Right cardiac atrium (tissue), 1 donor: ENCODE measurements around a stretch of chr10.

DNA sequence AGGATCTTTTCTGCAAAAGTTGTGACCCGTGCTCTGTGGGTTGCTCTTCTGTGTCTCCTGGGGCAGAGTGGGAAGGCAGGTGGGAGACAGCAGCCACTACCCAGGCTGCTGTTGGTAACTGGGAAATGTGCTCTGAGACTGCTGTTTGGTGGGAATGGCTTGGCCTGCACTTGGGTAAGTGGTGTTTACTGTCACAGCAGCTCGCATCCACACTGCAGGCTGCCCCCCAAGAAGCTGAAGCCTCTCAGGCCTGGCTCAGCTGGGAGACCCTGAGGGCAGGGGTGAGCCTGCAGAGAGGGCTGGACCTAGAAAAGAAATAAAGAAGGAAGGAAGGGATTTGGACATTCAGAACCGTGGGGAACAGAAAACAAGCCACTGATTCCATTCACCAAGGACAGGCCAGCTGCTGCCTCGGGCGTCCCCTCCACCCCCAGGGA lies 121.0 kb downstream of the RGS10 start:
- PRO-cap: no peak

DNA sequence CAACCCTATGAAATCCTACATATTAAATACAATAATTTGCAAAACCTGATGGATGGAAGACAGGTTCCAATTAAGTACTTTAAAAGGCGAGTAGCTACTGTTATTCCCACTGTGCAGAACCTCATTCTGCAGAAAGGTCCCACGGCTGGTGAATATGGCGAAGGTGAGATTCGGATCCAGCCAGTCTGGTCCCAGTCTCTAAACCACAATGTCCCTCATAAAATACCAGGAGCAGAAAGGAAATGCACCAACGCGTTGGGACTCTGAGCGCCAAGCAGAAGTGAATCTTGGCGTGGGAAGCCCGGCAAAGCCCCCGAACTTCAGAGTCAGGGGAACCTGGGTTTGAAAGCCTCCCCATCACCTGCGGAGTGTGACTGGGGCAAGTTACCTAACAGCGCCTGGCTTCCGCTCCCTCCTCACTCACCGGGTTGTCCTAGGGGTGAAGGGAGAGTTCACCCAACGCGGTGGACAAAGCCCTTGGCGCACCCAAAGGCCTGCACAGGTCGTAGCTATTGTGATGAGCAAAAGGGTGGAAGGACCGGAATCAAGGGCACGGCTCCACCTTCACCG lies 1.1 kb downstream of the RGS10 start:
- PRO-cap: no peak

DNA sequence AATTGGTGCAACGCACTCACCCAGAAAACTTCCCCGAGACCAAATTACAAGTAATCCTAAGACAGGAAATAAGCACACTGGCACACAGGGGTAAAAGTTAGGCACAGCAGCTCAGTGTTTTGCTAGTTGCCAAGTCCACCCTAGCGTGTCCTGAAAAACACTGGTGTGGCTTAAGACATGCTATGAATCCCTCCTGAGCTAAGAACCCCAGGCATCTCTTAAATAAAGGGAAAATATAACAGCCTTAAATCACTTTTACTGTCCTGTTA lies 1.8 kb upstream of the RGS10 start:
- PRO-cap: no peak

DNA sequence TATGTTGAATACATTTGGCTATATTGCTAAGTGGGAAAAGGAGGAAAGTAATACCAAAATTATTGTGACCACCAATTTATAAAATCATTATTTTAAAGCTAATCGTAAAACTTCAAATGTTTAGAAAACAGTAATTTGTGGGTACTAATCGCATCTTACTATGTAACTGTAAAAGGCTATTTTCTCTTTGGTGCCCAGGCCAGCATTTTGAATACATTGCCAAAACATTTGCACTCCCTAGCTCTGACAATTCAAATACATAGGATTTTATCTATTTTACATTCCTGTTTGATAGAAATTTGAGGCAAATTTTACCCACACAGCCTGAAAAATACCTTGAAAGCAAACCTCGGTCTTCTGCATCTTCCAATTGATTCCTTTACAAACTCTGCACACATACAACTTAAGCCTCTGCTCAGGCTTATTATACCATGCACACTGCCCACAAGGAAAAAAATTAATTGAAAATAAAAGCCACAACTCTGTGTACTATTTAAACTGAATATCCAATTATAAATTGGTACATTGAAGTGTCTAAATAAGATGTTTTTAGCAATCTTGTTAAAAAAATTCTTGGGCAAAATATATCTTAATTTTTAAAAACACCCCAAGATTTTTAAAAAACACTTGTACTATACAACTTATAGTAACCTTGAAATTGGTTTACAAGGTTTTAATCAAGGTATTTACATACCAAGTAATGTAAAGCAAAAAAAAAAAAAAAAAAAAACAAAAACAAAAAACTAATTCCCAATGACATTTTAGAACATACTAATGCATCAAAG lies 22.7 kb downstream of the TIAL1 start:
- PRO-cap: no peak

DNA sequence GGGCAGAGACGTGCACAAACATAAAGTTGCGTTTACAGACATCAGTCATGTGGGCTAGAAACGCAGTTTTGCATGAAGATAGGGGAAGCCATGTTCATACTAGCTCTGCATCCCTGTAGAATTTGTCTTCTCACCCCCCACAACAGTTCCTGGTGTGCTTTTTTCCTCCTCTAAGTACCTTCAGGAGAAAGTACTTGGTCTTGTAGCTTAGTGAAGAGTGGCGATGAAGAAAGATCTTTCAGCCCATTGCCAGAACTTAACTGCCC lies 836 bp upstream of the TIAL1 start:
- PRO-cap: no peak

- PRO-cap: no peak
Measured at GRCh38 chr10:119659641-119660579, 8.7 kb downstream of the BAG3 start.

DNA sequence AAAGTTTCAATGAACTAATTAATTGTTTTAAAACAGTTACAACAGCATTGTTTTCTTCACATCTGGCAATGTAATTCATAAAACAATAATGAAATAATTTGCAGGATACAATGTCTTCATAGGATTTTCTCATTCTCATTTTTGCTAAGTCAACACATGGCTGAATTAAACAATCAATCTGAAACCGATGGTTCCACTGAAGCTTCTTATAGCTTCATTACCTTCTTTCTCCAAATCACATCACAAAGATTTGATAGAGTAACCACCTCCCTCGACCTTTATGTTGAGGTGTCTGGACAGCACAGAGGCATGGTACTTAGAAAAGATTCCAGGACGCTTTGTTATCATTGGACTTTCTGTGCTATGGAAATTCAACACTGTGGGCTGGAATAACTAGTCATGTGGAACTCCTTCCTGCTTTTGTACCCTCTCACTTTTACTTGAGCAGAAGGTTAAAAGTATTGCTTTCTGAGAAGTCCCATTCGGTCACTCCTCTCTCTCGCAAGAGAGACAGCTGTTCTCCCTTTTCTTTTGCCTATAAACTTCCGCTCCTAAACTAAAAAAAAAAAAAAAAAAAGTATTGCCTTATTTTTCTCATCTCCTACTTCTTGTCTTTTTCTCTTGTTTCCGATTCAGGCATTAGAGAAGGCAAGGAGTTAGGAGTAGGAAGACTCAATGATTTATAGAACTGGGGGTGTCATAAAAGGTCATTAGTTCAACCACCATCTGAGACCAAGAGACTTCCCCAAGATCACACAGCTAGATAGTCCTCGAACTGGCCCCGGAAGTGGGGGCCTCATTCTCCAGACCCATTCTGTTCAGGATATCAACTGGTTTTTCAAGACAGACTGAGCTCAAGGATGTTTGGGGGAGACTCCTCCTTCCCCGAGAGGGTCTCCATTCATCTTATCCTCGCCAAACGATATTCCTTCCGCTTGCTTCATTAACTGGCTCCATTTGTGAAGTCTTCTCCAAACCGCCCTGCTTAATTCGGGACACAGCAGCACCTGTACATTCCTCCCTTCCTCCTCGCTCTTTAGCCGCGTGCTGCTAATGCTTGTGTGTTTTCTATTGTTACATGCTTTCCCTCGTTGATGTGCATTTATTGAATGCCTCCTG lies 1.1 kb upstream of the INPP5F start:
- PRO-cap: no peak

- PRO-cap: bidirectional peak, plus-strand start at chr10:119818718, minus-strand start at chr10:119818612
Measured at GRCh38 chr10:119817873-119818893, 54.5 kb downstream of the MCMBP start.

DNA sequence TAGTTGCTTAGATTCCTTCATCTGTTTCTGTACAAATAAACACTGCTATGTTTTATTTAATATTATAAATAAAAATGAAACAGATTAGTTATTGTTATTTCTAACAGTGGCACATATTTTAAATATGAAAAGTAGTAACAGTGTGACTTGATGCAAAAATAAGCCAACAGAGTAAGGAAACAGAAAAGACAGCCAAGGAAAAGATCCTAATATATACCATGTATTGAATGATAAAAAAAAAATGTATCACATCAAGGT lies 169.7 kb upstream of the WDR11 start:
- PRO-cap: no peak

DNA sequence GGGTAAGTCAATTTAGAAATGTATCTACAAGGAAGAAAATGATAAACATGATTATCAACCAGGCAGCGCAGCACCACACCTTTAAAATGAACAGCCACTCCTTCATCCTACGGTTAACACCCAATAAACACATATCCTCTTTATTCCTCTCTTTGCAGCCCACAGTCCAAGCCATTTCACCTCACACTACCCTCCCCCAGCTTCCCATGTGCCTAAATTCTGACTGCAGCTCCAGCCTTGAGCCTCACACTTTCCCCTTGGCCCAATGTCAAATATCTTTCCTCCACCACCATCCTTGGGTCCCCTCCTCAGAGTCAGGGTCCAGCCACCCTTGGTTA lies 362.5 kb downstream of the FGFR2 start:
- PRO-cap: no peak

GRCh38 chr10:121262744-121263244 lies 335.4 kb downstream of the FGFR2 start:
- PRO-cap: no peak

- PRO-cap: no peak
Measured at GRCh38 chr10:121478572-121479751, 119.3 kb downstream of the FGFR2 start.

GRCh38 chr10:121593688-121594286 lies 4.5 kb downstream of the FGFR2 start:
- PRO-cap: no peak

DNA sequence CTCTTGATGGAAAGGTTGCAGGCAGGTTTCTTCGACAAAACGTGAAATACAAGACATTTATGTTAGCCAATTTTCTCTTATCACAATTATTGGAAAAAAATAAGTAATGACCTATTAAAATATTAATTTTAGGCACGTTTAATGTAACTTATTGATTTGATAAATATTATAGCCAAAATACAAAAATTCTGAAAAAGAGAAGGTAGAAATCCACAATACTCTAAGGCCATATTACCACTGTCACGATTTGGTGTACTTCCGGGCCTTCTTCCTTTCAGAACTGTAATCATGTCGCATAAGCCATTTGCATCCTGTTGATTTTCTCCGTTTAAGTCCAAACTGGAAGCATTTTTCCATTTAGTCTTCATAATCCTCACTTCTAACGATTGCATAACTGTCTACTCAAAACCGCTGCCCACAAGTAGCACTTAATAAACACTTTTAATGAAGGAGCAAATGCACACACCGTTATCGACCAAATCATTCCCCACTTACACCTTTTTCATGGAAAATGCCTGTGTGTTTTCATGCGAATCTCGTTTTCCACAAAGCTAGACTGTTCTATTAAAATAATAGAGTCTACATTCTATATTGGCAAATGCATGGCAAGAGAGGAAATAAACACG lies 1.2 kb downstream of the ATE1 start:
- PRO-cap: no peak

DNA sequence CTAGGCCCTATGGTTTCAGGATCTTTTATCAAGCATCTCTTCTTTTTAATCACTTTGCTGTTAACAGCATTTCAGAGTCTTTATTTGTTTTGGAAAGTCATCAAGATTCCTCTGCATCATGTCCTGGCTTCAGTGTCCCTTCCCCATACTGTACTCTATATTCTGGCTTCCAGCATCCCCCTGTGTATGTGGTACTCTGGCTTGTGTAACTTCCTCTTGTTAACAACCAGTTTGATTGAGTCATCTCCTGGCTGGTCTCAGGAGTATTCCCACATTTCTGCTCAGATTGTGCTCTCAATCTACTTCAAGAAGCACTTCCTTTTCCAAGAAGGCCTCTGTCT lies 14.9 kb upstream of the ATE1 start:
- PRO-cap: no peak

- PRO-cap: no peak
Measured at GRCh38 chr10:121959926-121960549, 15.0 kb downstream of the NSMCE4A start.

GRCh38 chr10:121974208-121974971 lies 627 bp downstream of the NSMCE4A start:
- PRO-cap: unidirectional peak, plus-strand start at chr10:121974720; bidirectional peak, plus-strand start at chr10:121974881, minus-strand start at chr10:121974814

- PRO-cap: no peak
Measured at GRCh38 chr10:121975452-121975774, 396 bp upstream of the NSMCE4A start.

GRCh38 chr10:122060252-122060515 lies 71.2 kb downstream of the TACC2 start:
- PRO-cap: no peak

GRCh38 chr10:122099061-122099531 lies 110.1 kb downstream of the TACC2 start:
- PRO-cap: no peak